ENCODE data around the genes GLYATL1, GLYATL1B, OR5A1, OR10V1, OOSP2 and MS4A6A.

DNA sequence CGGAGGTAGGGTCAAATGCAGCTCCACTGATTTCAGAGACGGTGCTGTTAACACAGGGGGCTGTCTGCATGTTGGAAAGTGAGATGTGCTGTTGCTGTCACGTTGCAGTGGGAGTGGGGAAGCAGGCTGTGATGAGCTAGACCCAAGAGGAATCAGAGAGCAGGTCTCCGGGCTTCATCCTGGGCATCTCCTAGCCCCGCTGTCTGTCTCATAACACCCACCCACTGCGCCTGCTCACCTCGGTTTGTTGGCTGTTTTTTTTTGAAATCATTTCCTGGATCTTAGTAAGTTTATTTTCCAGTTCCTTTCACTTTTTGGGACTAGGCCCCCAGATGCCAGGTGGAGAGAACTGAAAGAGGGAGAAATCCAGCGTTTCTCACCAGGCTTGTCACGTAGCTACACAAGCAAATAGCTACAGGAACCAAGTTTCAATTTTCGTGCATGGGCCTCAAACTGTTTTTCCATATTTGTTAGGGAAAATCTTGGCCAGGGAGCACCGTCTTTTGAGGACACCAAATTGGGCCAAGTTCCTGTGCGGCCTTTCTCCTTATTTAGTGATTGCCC lies 501 bp downstream of the OR9Q1 start:
- PRO-cap = unidirectional peak, minus-strand start at position 188 of the sequence

GRCh38 chr11:58573278-58574360 lies 2.0 kb downstream of the LPXN start:
- PRO-cap = bidirectional peak, plus-strand start at chr11:58573724, minus-strand start at chr11:58573564

- PRO-cap = bidirectional peak, plus-strand start at chr11:58579141, minus-strand start at chr11:58578949
These were observed 212 bp upstream of the ZFP91 start for GRCh38 chr11:58578655-58579047.

GRCh38 chr11:58622334-58622537 lies 229 bp upstream of the CNTF start:
- PRO-cap = no peak

DNA sequence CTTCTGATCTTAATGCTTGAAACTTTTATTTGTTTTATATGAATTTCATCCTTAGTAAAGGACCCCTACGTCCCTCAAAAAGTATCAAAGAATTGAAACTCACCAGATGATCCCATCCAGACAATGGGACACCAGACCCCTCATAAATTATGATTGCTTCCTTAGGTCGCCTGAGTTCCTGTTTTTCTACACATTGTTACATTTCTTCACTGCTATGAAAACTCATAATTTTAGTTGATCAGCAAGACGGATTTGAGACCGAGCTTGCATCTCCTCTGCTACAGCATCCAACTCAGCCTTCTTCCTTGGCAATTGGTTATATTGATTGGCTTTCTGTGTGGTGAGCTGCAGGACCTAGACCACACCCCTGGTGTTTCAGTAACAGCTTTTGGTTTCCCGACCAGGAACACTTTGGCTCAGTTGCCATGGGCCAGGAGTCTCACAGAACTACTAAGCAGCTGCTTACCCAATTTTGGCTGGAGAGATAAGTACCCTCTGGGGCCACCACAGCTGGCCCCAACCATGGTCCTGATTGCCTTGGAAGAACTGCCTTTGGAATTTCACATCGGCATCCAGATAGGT lies at the start of gene GLYATL1:
Gene GLYATL1 (plus strand): TSS at position 418 of the 582 bp plus-strand sequence.
- PRO-cap = no peak

DNA sequence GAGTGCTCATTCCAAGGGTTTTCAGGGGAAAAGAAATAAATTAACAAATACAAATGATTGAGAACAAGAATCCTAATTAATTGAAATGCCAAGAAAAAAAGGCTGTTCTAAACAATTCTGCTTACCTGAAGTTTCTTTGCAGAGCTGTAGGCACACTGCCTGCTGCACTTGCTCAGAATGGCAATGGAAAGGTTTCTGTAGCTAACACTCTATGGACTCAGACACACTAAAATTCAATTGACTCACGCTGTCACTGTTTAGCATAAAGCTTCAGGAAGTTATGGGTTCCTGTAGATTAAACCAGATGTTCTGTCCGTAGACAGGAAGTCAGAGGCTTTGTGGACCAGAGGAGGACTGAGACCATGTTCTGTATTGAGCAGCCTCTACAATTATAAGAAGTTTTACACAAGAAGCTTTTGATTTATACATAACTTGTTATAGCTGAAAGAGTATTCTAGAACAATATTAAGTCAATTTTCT lies 70.3 kb downstream of the GLYATL1 start:
- PRO-cap = no peak

GRCh38 chr11:59062578-59062836 lies 23.6 kb upstream of the GLYATL1B start:
- PRO-cap = no peak

- PRO-cap = no peak
These were observed at the start of gene GLYATL1B for GRCh38 chr11:59086000-59086600. Gene GLYATL1B (plus strand): TSS chr11:59086307.

DNA sequence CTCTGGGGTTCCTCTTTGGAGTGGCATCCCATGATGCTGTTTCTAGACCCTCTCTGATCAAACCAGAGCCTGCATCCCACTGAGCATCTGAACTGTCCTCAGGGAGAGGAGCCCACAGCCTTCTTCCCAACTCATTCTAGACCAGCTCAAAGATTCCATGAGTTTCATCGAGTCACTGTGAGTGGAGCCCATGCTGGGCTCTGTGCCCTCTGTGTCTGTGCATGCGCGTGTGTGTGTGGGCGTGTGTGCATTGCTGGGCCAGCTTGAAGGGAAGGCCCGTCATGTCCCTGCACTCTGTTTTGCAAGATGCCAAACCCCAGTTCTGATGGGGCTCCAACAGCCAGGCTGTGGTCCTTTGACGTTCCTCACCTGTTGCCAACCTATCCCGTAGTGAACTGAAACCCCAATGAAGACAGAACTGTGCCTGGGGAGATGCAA lies 7.1 kb downstream of the MPEG1 start:
- PRO-cap = no peak

DNA sequence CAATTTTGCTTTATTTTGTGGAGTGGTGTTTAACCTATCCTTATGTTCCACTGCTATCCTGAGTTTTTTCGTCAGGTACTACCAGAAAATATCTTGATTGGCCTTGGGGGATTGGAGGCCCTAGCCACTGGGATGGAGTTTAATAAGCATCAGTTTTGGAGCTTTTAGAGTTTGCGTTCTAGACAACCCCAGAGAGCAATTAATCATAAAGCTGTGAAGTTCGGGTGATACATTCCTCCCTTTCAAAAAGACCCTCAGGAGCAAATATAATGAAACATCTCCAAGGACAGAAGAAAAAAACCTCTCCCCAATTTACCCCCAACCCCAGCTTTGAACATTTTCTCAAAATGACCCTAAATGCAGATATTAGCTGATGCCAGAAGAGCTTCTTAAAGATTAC lies at the start of gene OR5A1:
Gene OR5A1 (plus strand): TSS at position 270 of the 400 bp plus-strand sequence.
- PRO-cap = no peak

GRCh38 chr11:59560236-59561178 lies 49.2 kb downstream of the OR4D9 start:
- PRO-cap = bidirectional peak, plus-strand start at chr11:59561079, minus-strand start at chr11:59560985

DNA sequence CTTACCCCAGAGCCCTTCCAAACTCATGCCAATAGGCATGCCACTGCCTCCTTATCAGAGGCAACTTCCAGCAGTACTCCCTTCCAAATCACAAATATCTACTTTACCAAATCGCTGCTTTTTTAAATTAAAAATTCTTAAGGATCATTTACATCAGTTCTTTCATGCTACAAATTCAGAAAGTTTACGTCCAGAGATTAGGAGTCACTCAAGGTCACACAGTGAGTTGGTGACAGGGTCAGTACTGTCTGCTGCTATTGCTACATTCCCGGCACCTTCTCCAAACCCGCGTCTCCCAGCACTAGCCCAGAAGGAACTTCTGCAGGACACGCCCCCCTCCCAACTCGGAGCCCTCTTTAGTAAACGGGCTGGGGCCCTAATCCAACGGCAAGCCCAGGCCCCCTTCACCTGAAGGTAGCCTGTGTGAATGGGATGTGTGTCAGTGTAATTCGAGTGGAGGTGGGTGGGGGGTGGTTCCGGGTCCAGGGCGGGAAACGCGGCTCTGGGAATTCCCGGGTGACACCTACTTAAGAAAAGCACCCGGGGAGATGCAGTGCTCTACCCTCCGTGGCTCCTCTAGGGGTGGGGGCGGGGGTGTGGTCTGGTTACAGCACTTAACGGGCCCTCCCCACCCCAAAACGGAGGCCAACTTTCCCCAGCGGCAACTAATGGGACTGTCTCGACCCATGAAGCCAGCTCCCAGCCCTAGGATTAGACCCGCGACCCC lies 663 bp downstream of the PATL1 start:
- PRO-cap = unidirectional peak, plus-strand start at position 309 of the sequence; unidirectional peak, plus-strand start at position 530 of the sequence

- PRO-cap = no peak
These were observed at the start of gene OR10V1 for GRCh38 chr11:59713661-59714249. Gene OR10V1 (minus strand): TSS chr11:59713845.

- PRO-cap = no peak
These were observed 17.9 kb downstream of the STX3 start for GRCh38 chr11:59773144-59773428.

- PRO-cap = no peak
These were observed at the start of gene OOSP2 for GRCh38 chr11:60040330-60040698. Gene OOSP2 (plus strand): TSS chr11:60040409.

DNA sequence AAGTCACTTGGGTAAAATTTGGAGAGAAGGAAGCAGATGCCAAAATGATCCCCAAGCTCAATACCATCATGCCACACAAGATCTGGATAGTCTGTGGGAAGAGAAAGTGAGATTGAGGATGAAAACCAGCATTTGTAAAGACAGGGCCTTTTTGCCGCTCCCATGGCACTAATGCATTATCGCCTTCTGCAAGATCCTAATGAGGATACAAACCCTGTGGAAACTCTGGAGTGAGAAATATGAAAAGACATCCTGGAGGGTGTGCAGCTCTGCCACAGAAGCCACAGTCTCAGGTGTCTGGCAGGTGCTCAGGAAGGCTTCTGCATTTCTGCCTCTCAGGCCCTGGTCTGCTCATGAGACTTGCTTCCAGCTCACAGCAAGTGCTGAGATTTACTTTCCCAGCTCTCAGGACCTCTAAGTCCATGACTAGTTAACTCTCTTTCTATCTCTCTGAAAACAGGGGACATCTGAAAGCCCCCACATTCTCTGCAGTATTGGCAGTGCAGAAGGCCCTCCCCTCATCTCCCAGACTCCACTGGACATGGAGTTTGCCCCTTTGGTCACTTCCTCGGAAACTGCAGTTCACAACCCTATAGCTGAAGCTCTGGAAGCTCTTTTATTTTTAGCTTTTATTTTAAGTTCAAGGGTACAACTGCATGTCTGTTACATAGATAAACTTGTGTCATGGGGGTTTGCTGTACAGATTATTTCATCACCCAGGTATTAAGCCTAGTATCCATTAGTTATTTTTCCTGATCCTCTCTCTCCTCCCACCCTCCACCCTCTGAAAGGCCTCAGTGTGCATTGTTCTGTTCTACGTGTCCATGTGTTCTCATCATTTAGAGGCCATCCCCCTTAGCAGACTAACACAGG lies 2.8 kb downstream of the MS4A6A start:
- PRO-cap = no peak

- PRO-cap = no peak
These were observed at the start of gene MS4A6A for GRCh38 chr11:60182279-60183435. Gene MS4A6A (minus strand): TSS chr11:60183083.

- PRO-cap = no peak
These were observed 20.5 kb downstream of the MS4A4E start for GRCh38 chr11:60222418-60222836.

DNA sequence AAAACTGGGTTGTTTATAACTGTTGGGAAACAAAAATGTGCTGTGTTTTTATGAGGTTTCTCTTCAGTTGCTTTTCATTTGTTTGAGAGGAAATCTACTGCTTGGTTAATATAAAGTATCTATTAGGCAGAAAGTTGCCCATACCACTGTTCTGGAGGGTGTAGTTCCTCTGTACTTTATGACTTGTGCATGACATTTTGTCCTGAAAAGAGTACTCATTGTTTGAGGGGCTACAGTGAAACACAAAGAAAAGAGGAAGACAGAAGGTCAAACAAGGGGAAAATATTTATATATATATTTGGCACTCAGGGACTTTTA lies 9.8 kb upstream of the MS4A4E start:
- PRO-cap = no peak

DNA sequence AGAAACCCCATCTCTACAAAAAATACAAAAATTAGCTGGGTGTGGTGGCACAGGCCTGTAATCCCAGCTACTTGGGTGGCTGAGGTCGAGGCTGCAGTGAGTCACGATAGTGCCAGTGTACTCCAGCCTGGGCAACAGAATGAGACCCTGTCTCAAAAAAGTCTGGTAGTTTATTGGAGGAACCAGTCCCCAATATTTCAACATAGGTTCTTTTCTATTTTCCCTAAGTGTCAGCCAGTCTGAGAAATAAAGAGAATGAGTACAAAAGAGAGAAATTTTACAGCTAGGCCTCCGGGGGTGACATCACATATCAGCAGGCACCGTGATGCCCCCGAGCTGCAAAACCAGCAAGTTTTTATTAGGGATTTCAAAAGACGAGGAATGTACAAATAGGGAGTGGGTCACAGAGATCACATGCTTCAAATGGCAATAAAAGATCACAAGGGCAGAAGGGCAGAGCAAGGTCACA lies 4.9 kb downstream of the MS4A4A start:
- PRO-cap = no peak

All from pulmonary artery (tissue), 1 donor.